Heart left ventricle (tissue), 7 donors: ENCODE measurements around a stretch of chr4.

- PRO-cap, 6 experiments, result no peak in any of the 6 experiments
- RAMPAGE, long total RNA, 2 experiments, result no peak in any of the 2 experiments
- RRBS, result no CpG with 5 or more reads among the region's 29 CpGs
Observed at GRCh38 chr4:186919233-186919992, 195.8 kb upstream of the FAT1 start.

GRCh38 chr4:186936402-186937394, 213.0 kb upstream of the FAT1 start:
- PRO-cap, 6 experiments, result no peak in any of the 6 experiments
- RAMPAGE, long total RNA, 2 experiments, result no peak in any of the 2 experiments
- RRBS, result no CpG with 5 or more reads among the region's 10 CpGs

DNA sequence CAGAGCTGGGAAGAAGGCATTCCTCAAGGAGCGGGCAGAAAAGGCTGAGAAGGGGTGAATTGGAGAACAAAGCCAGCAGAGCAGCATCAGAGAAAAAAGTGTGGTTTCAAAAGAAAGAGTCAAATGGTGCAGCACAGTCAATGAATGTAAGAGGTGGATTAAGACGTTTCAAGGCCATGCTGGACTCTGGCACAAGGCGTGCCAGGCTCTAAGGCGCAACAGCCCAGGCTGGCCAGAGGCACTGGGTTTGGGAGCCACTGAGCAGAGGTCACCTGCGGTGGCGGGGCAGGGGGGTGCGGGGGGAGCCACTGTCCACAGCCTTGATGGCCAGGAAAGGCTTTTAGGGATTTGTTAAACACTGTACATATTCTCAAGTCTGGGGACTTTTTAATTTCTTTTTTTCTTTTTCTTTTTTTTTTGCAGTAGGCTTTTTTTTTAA, 222.5 kb upstream of the FAT1 start:
- PRO-cap, 6 experiments, result no peak in any of the 6 experiments
- RAMPAGE, long total RNA, 2 experiments, result no peak in any of the 2 experiments
- RRBS, result no CpG with 5 or more reads among the region's 7 CpGs

DNA sequence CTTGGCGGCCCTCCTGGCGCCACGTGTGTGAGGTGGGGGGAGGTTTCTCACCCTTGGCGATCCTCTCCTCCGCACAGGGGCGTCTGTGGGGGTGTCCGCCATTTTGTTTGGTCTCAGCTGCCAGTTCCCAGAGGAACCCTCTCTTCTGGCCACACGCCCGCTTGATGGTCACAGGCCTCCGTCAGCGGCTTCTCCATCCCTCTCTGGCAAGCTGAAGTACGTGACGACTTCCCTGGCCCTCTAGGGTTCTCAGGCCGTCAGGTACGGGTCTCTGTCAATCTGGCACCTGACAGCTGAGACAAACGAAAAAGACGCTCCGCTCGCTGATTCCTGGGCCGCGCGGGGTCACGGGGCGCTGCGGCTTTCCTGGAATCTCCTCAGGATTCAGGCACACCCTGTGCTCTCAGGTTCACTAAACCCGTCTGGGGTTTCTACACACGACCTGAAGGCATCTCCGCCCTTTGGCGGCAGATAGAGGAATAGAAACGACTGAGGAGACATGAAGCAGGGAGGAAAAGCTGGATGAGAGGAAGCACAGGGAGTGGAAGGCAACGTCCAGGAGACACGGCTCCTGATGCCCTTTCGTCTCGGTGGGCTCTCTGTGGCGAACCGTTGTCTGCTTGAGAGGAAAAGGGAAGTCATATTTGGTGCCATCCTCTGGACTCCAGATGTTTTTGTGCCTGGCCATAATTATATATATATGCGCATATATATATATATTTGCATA, 272.8 kb downstream of the TRIML1 start:
- PRO-cap, 6 experiments, result no peak in any of the 6 experiments
- RAMPAGE, long total RNA, 2 experiments, result no peak in any of the 2 experiments
- RRBS, result no CpG with 5 or more reads among the region's 37 CpGs

DNA sequence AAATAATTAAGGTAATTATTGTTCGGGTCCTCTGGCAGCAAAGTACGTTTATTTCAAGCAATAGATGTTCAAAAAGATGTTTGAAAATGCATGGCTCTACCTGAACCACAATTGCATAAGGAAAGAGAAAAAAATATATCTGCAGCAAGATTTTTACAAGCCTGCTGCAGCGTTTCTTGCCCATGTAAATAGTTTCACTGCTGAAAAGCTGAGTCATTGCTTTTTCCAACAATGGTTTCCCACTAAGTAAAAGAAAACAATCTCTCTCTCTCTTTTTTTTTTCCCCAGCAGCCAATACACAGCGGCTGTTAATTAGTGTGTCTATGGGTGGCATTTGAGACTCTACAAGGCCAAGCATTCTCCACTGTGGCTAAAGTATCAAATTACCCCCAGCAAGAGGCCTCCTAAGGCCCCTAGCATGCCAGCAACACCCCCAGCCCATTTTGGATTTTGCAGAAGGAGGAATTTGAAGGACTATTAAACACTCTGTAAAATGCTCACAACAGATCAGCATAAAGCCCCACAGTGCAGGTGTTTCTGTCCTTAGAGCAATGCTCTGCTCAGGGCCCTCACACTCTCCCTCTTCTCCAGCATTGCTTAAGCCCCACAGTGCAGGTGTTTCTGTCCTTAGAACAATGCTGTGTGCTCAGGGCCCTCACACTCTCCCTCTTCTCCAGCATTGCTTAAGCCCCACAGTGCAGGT, 837.4 kb downstream of the TRIML1 start:
- PRO-cap, 6 experiments, result no peak in any of the 6 experiments
- RAMPAGE, long total RNA, 2 experiments, result no peak in any of the 2 experiments
- RRBS, result no CpG with 5 or more reads among the region's 4 CpGs

DNA sequence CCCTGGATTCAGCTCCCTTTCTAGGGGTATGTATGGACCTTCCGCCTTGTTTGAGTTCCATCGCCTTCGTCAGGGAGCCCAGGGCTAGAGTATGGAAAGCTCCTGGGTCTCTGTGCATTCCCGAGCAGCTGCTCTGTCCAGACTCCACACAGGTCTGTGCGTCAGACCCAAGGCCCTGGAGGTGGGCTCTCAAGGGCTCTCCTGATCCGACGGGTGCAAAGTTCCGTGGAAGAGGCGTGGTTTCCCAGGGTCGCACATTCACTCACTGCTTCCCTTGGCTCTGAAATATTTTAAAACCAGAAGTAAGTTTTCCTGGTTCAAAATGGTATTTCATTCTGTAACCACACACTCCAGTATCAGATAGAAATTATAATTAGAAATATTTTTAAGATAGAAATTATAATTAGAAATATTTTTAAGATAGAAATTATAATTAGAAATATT, 863.3 kb downstream of the TRIML1 start:
- PRO-cap, 6 experiments, result no peak in any of the 6 experiments
- RAMPAGE, long total RNA, 2 experiments, result no peak in any of the 2 experiments
- RRBS, result no CpG with 5 or more reads among the region's 10 CpGs

DNA sequence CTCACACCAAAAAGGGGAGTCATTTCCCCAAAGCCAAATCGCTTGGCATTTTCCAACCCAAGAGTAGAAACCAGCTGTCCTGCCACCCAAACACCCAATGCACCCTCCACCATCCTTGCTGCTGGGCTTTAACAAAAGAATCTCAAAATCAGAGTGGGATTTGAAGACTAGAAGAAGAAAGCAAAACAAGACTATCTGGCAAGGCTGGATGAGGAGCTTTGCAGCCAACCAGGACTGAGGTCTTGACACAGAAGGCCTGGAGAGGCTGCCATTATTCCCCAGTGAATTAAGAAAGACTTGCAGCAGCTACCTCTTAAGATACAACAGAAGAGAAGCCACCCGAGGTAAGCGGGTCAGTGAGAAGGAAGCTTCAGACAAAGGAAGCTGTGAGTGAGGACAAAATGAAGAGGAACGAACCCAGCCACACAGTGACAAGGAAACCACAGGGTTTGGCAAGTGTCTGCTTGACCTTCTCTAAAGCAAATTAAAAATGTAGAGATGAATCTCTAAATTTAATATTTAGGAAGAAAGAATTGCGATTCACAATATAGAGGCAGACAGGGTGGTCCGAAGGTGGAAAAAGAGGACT, 281.9 kb upstream of the FRG1 start:
- PRO-cap, 6 experiments, result no peak in any of the 6 experiments
- RAMPAGE, long total RNA, 2 experiments, result no peak in any of the 2 experiments
- RRBS, result no CpG with 5 or more reads among the region's 6 CpGs

GRCh38 chr4:189942443-189942723, 1.7 kb downstream of the FRG1 start:
- PRO-cap, 6 experiments, result no peak in any of the 6 experiments
- RAMPAGE, long total RNA, 2 experiments, result no peak in any of the 2 experiments
- RRBS, result no CpG with 5 or more reads among the region's 1 CpG

GRCh38 chr4:190019119-190019765, 7.8 kb downstream of the FRG2 start:
- PRO-cap, 6 experiments, result no peak in any of the 6 experiments
- RAMPAGE, long total RNA, 2 experiments, result no peak in any of the 2 experiments
- RRBS, result 24% methylated on average over 18 of the region's 49 CpGs

DNA sequence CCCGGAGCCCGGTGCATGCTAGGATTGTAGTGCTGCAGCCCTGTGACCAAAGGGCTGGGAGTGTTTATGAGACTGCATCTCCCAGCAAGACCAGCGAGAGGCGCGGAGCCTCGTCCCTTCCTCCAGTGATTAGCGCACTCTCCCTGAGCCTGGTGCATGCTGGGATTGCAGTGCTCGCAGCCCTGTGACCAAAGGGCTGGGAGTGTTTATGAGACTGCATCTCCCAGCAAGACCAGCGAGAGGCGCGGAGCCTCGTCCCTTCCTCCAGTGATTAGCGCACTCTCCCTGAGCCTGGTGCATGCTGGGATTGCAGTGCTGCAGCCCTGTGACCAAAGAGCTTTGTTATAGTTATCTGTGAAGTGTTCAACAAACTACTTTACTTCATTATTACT, 22.7 kb upstream of the FRG2 start:
- PRO-cap, 6 experiments, result no peak in any of the 6 experiments
- RAMPAGE, long total RNA, 2 experiments, result no peak in any of the 2 experiments
- RRBS, result no CpG with 5 or more reads among the region's 13 CpGs